Mucosa of descending colon (tissue), 1 donor: ENCODE measurements around a stretch of chr22.

DNA sequence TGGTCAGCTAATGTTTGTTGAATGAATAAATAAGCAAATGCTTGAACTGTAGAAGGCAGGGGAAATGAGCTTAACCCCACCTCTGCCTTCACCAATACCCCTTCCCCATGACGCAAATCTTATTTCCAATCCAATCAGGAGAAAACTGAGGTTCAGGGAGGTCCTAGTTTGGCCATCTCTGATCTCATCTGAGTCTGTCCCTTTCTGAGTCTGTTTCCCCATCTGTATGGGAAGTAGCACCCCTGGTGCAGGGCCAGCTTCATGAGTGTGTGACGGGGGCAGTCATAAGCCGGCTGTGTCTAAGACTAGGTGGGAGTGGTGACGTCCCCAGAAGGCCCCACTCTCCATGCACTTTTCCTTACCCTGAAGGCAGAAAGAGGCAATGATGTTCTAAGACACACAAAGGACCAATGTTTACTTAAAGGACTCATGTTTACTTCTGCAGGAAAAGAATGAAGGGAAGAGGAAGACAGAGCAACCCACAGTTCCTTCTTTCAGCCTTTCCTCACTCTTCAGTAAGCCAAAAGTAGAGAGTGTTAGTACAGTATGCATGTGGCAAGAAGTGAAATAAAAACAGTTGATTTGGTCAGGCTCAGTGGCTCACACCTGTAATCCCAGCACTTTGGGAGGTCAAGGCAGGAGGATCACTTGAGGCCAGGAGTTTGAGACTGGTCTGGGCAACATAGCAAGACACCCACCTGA lies 72.2 kb downstream of the MN1 start:
- PRO-cap: no peak

DNA sequence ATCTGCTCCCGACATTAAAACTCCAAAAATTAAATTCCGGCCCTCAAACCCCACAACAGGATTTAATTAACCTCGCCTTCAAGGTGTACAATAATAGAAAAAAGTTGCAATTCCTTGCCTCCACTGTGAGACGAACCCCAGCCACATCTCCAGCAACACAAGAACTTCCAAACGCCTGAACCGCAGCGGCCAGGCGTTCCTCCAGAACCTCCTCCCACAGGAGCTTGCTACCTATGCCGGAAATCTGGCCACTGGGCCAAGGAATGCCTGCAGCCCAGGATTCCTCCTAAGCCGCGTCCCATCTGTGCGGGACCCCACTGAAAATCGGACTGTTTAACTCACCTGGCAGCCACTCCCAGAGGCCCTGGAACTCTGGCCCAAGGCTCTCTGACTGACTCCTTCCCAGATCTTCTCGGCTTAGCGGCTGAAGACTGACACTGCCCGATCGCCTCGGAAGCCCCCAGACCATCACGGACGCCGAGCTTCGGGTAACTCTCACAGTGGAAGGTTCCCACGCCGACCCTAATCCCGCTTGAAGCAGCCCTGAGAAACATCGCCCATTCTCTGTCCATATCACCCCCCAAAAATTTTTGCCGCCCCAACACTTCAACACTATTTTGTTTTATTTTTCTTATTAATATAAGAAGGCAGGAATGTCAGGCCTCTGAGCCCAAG lies 57.4 kb downstream of the MN1 start:
- PRO-cap: no peak

GRCh38 chr22:27791376-27791941 lies 10.1 kb downstream of the MN1 start:
- PRO-cap: no peak

DNA sequence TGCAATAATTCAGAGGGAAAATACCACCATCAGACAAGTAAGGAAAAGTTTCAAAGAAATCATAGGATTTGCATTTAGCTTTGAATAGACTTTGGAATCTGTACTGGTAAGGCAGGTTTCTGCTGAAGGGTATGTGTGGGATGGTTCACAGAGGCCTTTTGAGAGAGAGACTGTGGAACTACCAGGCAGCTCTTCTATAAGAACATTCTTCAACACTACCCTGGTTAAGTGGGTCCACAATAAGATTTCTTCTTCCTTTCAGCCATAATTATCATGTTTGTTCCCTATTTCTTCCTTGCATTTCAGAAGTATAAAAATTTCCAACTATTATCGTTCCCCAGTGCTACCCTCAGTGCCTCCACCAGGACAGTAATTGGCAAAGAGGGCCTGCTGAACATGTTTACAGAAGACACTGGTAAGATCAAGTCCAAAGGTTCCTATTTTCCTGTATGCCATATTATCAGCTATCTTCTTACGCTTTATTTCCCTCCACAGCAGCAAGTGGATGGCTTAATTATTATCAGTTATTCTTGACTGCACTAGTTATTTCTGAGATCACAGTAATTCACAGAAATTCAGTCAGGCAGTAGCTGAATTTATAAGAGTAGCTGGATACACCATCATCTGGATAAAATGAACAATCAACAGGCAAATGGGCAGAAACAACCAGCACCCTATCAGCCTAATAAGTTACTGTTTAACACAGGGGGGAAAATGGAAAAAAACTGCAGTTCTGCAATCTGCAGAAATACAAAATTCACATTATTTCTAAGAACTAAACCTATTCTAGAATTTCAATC lies 48.5 kb downstream of the PITPNB start:
- PRO-cap: bidirectional peak, plus-strand start at position 161 of the sequence, minus-strand start outside the sequence

DNA sequence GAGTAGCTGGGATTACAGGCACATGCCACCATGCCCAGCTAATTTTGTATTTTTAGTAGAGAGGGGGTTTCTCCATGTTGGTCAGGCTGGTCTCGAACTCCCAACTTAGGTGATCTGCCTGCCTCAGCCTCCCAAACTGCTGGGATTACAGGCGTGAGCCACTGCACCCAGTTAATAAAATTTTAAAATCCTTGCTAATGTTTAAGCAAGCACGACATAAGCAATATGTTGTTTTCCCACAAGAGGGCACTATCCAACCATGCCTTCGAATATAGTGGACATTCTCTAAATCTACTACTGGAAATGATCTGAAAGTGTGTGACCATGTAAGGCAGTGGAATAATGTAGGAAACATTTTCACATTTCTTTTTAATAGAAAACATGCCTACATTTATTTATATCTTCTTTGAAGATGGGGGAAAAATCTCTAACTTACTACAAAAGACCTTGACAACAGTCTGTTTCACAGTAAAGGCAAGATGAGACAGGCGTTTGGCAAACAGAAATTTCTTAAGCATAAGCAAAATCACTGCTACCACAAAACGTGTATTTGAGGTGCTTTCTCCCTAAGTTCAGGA lies 38.2 kb downstream of the PITPNB start:
- PRO-cap: no peak

DNA sequence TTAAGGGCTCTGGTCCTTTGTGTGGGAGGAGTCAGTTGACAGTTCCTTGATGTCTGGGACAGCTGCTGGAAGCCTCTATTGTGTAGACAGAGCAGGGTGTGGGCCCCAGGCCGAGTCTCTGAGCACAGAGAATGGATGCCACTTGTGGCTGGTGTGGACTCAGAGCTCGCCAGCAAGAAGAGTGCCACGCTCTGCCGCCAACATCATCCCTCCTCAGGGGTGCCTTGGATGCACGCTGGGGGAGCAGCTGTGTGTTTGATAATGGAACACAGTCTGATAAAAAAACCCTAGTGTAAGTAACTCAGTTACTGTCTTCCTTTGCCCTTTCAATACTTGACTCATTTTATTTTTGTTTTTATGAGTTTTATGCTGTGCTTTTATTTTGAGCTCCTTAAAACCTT lies 43.7 kb upstream of the PITPNB start:
- PRO-cap: no peak

- PRO-cap: no peak
Measured at GRCh38 chr22:27982390-27982845, 63.4 kb upstream of the PITPNB start.

- PRO-cap: no peak
Measured at GRCh38 chr22:28299433-28300352, 379.9 kb downstream of the TTC28 start.

- PRO-cap: no peak
Measured at GRCh38 chr22:28441635-28442172, 237.9 kb downstream of the TTC28 start.

DNA sequence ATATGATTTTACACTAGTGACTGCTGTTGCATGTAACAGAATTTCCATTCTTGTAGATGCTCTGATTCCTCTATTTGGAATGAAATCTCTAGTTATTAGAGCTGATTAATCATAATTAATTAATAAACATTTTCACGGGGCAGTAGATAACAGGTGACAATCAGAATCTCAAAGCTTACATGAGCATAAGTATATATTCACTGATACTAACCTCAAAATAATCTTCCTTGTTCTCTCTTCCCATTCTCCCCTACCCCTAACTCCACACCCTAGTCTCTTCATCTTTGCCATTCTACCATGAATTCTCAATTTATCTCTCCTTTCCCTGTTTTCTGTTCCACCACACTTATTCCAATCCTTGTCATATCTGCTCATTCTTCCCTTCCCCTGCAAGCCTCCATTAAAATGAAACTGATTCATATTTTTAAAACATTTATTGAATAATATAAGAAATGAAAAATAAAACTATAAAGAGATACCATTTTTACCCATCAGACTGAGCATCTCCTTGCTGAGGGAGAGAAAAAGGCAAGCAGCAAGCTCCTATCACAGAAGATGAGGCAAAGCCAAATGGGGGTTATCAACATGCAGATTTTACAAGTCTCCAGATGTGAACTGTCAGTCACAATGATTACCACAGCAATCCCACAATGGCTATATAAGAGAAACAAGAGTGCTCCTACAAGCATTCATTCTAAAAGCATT lies 200.0 kb downstream of the TTC28 start:
- PRO-cap: no peak

GRCh38 chr22:28484553-28485518 lies 194.8 kb downstream of the TTC28 start:
- PRO-cap: no peak

DNA sequence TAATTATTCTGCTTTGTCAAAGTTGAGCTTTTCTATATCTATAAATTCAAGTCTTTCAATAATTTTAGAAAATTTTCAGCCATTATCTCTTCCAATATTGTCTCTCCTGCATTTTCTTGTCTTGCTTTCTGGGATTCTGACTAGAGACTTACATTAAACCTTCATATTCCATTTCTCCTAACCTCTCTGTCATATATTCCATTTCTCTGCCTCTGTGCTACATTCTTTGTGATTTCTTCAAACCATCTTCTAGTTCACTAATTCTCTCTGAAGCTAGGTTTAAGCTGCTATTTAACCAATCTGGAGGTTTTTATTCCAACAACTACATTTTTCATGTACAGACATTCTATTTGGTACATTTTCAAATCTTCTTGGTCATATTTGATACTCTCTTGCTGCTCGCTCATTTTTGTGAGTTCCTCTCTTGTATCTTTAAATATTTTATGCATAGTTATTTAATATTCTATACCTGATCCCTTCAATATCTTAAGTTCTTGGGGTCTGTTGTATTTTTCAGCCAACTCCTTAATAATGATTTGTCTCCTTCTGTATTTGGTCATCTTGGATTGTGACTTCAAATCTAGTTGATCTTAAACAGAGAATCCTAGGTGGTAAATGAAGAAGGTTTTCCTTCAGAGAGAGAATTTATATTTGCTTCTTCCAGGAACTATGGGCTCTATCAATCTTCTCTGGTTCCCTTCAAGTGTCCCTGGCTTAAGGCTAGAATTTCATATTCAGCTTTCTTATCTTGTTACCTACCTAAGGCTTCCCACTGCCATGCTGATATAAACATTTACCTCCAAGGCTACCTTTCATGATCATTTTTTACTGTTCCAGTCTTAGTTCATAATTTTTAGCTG lies 122.3 kb downstream of the TTC28 start:
- PRO-cap: no peak

- PRO-cap: unidirectional peak, minus-strand start at chr22:28784128
Measured at GRCh38 chr22:28783950-28784761, 11.7 kb downstream of the CCDC117 start.

DNA sequence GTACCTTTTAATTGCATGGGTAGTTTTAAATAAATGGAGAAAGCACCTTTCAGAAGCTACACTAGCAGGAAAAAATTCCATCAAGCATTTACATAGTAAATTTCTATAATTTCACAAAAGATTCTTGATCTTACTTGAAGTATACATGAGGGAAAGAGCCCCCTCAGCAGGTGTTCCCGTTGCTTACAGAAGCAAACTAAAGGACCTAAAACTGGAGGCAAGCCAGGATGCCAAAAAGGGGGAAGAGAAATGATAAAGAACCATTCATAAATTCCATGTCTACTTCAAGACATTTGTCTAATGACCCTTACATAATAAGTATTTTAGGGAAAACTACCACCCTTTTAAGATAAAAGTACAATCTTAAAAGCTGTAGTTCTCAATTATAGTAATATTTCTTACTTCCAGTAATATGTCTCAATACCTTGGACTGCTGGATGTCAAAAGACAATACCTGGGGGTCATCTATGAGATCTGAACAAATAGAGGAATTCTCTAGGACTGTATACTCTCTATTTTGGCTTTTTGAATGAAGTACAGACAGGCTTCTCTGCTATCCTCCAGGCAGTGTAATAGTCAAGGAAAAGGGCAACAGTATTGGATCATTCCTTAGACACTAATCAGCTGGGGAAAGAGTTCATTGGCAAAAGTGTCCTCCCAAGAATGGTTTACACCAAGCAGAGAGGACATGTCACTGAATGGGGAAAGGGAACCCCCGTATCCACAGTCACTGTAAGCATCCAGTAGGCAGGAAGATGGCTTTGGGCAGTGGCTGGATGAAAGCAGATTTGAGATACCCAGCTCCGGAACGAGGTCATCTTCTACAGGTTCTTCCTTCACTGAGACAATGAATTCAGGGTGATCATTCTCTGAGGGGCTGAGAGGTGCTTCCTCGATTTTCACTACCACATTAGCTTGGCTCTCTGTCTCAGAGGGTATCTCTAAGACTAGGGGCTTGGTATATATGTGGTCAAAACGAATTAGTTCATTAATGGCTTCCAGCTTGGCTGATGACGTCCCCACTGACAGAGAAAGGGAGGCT lies 22.4 kb downstream of the CCDC117 start:
- PRO-cap: no peak

GRCh38 chr22:28795608-28795916 lies 23.1 kb downstream of the CCDC117 start:
- PRO-cap: no peak

DNA sequence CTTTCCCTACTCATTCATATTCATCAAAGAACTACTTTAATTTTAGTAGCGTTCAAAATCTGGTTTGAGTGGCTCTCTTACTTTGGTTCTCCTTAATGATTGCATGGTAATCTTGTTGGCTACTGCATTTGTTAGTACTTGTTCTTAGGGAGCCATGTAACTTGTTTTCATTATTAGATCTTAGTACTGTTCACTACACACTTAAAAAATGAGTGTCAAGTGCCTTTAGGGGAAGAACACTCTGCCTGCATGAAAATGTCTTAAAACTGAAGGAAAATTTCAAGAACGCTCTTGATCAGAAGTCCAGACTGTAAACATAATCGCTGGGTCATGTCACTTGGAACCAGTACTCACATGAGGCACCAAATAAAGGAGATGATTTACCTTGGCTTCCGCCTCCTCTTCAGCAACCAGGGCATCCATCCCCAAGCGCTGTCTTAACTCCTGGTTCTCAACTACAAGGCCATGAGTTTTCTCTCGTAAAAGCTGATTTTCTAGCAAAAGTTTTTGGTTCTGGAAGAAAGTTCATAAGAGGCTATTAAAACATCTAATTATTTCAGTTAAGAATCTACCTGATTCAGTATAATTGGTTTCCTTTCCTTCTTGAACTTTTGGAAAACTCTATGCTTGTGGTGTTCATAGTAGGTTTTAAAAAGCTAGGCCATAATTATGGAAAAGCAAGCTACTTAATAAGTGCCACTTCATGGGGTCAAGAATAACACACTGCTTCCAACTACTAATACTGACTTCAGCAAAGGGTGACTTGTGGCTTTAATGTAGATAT lies 24.4 kb downstream of the CCDC117 start:
- PRO-cap: no peak

DNA sequence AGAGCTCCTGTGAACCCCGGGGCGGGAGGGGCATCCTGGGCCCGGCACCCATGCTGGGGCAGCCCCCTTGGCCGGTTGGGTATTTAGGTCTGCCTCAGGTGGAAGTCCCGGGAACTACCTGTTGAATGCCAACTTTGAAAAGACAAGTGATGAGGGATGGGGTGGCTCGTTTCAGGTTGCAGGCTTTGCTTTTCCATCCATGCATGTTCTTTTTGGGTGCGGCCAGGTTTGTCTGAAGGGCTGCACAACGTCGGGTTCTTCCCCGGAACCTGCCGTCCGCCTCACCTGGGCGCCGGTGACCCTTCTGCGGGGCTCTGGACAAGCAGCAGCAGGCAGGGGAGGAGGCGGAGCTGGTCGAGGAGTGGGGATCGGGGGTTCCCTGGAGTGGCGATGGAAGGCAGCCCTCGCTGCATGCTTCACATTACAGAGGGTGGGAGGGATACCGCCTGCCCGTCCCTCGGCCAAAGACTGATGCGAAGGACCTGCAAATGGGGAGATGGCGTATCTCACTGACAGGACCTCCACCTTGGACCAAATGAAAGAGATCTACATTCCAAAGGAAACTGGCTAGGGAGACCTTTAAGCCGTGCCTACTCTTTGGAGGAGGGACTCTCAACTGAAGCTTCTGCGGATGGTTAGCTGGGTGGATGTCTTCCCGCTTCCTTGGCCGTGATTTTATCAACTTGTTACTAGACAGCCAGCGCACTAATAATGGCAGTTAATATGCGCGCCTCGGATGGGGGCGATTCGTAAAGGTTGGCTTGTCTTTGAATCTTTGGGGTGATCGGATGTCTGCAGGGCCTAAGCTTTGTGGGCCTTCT lies 1.1 kb downstream of the ZNRF3 start:
- PRO-cap: no peak

- PRO-cap: no peak
Measured at GRCh38 chr22:28977465-28977871, 84.2 kb downstream of the C22orf31 start.

GRCh38 chr22:29016412-29016909 lies 45.2 kb downstream of the C22orf31 start:
- PRO-cap: no peak

DNA sequence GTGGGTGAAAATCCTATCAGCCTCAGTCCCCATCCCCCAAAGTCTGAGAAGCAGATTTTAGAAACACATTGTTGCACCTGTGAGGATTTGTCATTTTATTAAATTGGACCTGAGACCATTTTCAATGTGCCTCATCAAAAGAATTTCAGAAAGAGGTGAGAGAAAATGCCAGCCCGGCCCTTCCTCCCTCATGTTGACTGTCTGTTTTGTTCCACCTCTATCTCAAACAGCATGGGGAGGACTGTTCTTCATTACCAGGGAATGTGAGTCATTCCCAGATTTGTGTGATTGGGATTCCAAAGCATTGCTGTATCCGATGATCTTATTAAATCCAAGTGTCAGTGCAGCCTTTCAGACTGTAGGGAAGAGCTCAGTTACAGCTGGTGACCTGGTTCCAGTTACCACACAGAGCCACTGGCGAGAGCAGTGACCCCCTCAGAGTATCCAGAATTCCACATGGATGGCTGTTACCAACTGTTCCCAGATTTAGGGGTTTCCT lies 20.7 kb downstream of the KREMEN1 start:
- PRO-cap: no peak